Umbilical cord (tissue), 2 donors: ENCODE data around the genes SCGB1C1, RIC8A, RASSF7, CDHR5, SCT and TALDO1.

DNA sequence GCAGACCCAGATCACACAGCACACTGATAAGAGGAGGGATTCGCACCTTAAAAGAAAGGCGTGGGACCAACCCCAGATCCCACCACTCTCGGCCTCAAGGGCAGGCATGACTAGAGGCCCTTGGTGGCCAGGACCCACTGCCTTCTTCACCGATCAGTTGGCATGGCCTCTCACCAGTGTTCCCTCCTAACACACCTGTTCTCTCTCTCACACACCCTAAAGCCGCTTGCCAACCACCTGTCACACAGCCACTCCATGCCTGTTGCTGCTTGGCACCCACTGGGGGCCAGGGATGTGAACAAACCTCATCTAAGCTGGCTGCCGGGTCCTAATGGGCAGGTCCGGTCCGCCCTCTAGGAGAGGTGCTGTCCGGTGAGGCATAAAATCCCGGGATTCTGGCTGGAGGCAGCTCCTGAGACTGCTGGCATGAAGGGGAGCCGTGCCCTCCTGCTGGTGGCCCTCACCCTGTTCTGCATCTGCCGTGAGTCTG, at the start of gene SCGB1C1:
TSS of gene SCGB1C1 (plus strand) at position 405 of the 490 bp plus-strand sequence.
- RAMPAGE, long total RNA: no peak

- RAMPAGE, long total RNA: start-site peak on the plus strand at chr11:207676-207763, 26 and 27 reads in 2 replicates
Measured at GRCh38 chr11:207427-207800, at the start of gene RIC8A. RIC8A (plus strand) TSS chr11:207708.

DNA sequence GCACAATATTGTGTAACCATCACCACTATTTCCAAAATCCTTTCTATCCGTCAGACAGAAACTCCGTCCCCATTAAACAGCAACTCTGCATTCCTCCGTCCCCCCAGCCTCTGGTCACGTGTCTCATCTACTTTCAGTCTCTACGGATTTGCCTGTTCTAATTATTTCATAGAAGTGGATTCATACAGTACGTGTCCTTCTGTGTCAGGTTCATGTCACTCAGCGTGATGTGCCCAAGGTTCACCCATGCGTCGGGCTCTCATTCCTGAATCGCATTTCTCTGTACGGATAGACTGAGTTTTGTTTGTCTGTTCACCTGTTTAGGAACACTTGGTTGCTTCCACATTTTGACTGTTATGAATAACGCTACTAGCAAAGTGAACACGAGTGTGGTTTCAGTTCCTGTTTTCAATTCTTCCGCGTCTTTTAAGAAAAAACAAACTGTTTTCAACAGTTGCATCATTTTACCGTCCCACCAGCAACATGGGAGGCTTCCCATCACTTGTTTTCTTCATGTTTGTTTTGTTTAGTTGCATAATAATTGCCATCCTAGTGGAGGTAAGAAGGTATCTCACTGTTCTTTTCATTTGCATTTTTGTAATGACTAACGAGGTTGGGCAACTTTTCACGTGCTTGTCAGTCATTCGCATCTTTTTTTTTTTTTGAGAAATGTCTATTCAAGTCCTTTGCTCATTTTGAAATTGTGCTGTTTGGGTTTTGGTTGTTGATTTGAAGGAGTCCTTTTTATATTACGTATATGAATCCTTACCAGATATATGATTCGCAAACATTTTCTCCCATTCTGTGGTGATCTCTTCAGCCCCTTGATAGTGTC, 8.9 kb upstream of the NLRP6 start:
- RAMPAGE, long total RNA: no peak

DNA sequence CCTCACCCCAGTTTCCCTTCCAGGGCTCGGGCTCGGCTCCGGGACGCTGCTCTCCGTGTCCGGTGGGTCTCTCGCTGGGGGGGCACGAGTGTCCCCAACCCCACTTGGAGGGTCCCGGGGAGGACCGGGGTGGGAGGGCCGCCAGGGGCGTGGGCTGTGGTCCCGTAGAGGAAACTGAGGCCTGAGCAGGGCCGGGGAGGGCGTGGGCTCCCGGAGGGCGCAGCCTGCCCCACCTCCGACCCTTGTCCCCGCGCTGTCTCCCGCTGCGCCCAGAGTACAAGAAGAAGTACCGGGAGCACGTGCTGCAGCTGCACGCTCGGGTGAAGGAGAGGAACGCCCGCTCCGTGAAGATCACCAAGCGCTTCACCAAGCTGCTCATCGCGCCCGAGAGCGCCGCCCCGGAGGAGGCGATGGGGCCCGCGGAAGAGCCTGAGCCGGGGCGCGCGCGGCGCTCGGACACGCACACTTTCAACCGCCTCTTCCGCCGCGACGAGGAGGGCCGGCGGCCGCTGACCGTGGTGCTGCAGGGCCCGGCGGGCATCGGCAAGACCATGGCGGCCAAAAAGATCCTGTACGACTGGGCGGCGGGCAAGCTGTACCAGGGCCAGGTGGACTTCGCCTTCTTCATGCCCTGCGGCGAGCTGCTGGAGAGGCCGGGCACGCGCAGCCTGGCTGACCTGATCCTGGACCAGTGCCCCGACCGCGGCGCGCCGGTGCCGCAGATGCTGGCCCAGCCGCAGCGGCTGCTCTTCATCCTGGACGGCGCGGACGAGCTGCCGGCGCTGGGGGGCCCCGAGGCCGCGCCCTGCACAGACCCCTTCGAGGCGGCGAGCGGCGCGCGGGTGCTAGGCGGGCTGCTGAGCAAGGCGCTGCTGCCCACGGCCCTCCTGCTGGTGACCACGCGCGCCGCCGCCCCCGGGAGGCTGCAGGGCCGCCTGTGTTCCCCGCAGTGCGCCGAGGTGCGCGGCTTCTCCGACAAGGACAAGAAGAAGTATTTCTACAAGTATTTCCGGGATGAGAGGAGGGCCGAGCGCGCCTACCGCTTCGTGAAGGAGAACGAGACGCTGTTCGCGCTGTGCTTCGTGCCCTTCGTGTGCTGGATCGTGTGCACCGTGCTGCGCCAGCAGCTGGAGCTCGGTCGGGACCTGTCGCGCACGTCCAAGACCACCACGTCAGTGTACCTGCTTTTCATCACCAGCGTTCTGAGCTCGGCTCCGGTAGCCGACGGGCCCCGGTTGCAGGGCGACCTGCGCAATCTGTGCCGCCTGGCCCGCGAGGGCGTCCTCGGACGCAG, 2.1 kb downstream of the NLRP6 start:
- RAMPAGE, long total RNA: no peak

DNA sequence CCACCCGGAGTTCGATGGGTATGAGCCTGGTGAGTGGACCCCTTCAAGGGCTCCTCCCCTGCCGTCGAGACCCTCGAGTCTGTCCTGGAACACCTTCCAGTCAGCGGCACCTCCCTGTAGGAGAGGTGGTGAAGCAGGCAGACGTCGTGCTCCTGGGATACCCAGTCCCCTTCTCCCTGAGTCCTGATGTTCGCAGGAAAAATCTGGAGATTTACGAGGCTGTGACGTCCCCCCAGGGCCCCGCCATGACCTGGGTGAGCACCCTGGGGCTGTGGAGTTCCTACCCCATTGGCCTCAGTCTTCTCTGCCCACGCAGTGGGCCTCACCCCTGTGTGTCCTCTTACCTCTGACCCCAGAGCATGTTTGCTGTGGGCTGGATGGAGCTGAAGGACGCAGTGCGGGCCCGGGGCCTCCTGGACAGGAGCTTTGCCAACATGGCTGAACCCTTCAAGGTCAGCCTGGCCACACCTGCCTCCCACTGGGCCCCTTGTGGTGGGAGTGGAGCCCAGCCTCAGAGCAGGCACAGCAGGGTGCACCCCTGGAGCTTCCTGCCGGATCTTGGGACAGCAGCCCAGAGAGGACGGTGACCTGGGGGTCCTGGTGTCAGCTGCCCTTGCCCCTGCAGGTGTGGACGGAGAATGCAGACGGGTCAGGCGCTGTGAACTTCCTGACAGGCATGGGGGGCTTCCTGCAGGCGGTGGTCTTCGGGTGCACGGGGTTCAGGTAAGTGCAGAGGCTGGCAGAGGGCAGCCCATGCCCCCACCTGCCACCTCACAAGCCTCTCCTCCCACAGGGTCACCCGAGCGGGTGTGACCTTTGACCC, 4.8 kb downstream of the PGGHG start:
- RAMPAGE, long total RNA: no peak

DNA sequence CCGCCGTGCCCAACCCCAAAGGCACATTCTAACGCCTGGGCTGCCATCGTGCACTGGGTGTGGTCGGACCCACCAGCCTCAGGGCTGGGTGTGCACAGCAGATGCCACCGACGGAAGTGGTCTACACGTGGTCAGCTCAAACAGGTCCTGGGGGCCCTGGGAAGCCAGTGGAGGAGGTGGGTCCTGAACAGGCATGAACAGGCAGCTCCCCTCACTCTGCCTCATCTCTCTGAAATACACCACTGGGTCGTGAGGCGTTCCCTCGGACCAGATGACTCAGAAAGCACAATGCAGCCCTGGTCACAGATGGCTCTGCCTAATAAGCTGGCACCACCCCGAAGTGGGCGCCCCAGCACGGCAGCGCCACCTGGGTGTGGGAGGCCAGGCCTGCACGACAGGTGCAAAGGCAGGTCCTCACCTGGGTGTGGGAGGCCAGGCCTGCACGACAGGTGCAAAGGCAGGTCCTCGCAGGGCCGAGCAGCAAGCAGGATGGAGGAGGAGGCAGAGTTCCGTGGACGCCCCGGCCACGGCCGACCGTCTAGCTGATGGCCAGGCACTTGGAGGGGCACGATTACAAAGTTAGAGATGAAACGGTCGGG, 4.9 kb upstream of the B4GALNT4 start:
- RAMPAGE, long total RNA: no peak

DNA sequence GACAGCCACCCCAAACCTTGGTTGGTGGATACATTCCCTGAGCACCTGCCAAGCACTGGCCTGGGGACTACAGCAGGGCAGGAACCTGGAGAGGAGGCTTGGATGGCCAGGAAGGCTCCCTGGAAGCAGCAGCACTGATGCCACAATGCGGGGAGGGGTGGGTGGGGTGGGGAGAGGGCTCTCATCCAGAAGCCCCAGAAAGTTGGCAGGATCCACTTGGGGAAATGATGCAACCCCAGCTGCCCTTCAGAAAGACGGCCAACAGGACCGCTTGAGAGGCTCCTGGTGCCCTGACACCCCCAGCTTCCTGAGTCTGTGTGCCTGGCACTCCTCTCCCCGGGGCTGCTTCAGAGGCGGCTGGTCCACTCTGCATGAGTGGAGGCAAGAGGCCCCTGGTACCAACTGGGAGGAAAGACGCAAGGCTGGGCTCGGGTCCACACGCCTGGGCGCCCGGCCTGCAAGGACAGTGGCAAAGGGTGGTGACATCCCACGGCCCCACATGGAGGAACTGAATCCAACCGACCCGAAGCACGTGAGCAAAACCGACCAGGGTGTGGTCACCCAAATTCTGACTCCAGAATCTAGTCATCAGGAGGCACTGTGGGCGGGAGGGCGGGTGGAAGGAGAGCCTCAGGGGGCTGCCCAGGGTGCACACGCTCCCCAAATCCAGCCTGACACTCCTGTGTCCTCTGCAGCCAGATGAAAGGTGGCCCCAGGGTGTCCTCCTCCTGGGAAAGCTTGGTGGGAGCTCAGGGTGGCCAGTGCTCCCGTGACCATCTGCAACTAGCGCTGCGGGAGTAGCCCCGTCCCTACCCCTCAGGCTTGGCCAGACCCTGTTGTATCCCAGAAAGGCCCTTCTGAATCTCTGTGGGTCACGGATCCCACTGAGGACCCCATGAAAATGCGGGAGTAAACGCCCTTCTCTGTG, 3.8 kb downstream of the RNH1 start:
- RAMPAGE, long total RNA: no peak

- RAMPAGE, long total RNA: no peak
Measured at GRCh38 chr11:513578-513799, 6.4 kb upstream of the RNH1 start.

- RAMPAGE, long total RNA: no peak
Measured at GRCh38 chr11:514597-515011, 7.6 kb upstream of the RNH1 start.

GRCh38 chr11:554867-555541, 5.5 kb downstream of the LMNTD2 start:
- RAMPAGE, long total RNA: no peak

DNA sequence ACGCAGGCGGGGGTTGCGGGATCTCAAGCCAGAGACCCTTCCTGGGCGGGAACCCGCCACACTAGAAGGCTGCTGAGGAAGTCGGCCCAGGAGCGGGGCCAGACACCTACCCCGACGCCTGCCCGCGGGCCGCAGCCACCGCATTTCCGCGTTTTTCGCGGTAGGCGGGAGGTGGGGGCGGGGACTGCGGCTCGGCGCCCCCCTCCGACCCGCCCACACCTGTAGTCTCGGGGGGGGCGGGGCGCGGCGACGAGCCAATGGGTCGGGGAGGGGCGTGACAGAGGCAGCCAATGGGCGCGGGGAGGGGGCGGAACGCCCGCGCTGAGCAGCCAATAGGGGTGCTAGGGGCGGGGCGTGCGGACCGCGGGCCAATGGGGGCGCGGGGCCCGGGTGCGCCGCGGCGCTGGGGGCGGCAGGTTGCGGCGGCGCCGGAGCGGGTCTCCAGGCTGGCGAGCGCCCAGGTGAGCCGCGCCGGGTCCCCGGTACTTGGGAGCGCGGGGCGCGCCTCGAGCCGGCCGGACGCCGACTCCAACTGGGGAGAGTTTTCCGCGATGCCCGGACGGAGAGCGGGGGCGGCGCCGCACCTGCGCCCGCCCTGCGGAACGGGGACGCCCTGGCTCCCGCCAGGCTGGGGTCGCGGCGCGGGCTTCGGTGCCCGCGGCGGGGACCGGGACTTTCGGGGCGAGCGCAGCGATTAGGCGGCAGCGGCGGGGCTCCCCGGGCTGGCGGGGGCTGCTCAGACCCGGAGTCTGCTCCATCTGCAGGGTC, at the start of gene RASSF7:
TSS of gene RASSF7 (plus strand) at position 398 of the 768 bp plus-strand sequence.
- RAMPAGE, long total RNA: no peak

DNA sequence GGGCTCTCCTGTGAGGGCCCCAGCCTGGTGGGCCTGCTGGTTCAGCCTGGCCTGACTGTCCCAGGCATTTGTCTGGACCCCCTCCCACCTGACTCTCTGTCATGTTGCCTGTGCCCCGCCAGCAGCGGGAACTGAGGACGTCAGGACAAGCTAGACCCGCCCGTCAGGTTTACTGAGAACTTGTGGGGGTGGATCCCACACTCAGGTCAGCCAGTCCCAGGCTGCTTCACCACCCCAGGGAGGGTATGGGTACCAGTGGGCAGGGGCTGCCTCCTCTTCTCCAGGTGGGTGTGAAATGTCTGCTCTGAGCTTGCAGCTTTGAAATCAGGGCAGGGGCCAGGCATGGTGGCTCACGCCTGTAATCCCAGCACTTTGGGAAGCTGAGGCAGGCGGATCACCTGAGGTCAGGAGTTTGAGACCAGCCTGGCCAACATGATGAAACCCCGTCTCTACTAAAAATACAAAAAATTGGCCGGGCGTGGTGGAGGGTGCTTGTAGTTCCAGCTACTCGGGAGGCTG, 3.5 kb downstream of the RASSF7 start:
- RAMPAGE, long total RNA: no peak

GRCh38 chr11:581371-582084, 5.3 kb downstream of the PHRF1 start:
- RAMPAGE, long total RNA: no peak

DNA sequence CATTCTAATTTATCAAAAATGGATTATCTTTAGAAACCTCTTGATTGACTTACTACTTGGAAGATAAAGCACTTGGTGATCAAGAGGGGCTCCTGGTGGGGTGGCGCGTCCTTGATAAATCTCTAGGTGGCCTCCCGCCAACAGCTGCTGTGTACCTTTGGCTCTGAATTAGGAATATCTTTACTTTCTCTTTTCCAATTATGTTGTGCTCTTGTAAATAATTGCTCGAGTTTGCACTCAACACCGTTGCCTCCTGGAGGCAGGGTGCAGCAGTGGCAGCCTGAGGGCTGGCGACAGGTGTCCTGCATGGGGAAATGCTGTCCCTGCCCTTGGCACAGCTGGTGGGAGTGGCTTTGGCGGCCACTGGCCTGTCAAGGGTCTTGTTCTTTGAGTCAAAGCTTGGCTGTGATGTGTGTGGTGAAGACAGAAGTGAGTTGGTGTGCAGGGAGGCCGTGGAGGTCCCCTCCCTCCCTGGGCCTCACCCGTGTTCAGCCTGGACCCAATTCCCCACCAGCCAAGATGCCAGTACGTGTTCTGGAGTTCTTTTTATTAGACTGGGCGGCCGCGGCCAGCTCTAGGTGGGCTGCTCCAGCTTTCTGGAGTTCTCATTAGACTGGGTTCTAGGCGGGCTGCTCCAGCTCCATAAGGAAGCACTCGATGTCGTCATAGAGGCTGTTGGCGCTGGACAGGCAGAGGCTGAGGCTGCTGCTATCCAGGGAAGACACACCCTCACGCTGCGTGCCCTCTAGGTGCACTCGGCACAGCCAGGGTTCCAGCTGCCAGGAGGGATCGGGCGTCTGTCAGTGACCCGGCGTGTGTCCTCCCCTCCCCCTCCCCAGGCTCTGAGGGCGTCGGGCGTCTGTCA, 3.5 kb downstream of the IRF7 start:
- RAMPAGE, long total RNA: no peak

DNA sequence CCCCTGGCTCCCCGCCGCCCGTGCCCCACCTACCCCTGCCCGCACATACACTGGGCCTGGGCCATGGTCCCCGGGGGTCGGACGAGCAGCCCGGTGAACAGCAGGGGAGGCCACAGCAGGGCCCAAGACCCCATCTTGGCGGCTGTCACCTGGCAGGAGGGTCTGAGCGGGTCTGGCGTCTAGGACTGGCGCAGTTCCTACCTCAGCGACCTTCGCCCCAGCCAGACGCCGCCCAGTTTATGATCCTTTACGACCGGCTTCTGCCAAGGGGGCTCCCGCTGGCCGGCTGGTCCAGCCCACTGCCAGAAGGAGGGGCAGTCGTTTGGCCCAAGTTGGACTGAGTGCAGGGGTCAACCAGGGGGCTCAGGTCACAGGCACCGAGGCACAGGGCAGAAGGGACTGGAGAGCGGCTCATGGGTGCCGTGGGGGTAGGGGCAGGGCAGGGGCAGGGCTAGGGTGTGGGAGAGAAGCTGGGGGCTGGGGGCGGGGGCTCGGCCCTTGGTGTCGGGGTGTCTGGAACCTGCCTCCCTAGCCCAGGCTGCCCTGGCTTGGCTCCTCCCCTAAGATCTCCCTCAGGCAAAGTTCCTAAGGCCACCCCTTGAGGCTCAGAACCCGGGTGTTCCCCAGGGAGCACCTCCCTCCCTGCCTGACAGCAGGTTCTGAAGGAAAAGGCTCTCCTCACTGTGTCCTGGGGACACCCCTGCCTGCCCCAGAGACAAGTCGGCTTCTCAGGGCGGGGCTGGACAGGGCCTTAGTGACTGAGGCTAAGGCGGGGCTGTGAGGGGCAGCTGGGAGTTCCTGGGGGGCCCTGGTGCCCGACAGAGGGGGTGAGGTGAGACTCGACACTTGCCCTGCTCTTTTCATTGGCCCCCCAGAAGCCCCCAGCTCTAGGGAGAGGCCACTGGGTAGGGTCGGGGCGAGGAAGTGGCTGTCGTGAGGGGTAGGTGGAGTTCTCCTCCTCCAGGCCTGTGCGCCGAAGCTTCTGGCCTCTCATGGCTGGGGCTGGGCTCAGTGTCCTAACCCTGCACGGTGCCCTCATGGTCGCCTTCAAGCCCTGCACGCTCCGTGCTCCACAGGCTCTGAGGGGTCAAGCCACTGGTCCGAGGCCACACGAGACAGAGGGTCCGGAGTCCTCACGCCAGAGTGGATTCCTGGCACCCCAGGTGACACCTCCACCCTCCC, at the start of gene CDHR5:
TSS of gene CDHR5 (minus strand) at position 187 of the 1,182 bp plus-strand sequence.
- RAMPAGE, long total RNA: no peak

DNA sequence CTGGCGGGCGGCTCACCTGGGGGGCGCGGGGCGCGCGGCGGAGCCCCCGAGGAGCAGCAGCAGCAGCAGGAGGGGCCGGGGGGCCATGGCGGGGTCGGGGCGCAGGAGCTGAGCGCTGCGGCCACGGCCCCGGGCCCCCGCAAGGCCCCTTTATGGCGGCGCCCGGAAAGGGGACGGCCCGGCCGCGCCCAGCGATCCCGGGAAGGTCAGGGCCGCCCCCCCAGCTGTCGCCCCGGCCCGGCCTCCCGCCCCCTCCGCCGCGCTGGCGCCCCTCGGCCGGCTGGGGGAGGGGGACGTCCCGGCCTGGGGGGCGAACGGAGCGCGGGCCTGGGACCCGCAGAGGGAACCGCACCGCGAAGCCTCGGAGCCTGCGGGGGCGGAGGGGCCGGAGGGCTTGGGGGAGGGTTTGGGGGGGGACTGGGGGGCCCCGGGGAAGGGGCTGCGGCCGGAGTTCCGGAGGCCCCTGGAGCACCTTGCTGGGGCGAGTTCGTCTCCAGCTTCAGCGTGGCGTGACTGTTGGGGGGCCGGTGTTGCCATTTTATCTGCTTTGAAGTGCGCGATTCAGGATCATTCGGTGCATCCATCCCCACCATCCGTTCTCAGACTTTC, at the start of gene SCT:
TSS of gene SCT (minus strand) at position 125 of the 609 bp plus-strand sequence.
- RAMPAGE, long total RNA: no peak

DNA sequence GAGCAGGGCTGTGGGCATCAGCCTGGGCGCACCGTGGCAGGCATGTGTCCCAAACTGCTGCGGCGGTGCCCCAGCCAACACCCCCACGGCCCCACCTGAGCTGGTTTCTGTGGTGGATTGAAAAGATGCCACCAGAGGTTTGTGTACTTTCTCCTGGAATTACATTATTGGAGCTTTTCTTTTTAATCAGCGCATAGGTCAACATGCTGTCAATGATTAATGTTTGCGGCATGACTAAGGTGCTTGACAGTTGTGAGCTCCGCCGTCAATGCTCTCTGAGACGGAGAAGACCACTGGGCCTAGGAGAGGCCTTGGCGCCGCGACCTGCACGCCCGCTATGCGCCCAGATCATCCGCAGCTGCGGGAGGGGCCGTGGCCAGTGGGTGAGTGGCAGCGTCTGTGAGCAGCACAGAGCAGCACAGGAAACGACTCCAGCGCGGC, 18.1 kb downstream of the DRD4 start:
- RAMPAGE, long total RNA: no peak

DNA sequence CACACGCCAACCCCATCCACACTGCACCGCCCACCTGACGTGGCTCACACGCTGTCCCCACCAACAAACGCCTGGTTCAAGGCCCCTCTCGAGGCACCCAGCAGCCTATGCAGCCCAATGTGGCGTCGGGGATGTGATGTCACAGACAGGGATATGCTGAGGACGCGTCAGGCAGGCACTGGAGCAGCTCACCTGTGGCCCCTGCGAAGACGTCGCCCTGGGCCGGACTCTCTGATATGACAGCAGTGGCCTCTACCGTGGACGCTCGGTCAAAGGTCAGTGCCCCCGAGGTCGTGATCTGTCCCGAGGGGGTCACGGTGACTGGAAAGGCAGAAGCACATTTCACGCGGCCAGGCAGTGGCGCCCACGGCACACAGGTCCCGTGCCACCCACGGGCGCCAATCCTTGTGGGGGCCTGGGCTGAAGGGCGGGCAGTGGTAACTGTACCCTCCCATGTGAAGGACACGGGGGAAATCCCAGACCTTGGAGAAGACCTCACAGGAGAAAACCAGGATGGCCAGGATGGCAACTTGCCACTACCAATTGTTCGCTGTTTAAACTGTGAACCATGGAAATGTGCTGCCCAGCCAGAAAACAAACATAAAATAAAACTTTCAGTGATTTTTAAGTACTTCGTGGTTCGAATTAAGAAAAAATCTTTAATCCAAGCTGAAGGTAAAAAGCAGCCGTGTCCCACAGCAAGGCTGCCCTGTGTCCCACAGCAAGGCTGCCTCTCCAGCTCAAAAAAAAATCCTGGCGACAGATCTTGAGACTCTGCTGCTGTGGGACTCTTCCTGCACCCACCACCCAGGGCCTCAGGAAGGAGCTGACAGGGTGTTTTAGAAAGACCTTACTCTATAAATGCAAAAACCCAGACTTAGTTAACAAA, 15.3 kb downstream of the DEAF1 start:
- RAMPAGE, long total RNA: no peak

- RAMPAGE, long total RNA: no peak
Measured at GRCh38 chr11:746335-746668, 962 bp upstream of the TALDO1 start.

DNA sequence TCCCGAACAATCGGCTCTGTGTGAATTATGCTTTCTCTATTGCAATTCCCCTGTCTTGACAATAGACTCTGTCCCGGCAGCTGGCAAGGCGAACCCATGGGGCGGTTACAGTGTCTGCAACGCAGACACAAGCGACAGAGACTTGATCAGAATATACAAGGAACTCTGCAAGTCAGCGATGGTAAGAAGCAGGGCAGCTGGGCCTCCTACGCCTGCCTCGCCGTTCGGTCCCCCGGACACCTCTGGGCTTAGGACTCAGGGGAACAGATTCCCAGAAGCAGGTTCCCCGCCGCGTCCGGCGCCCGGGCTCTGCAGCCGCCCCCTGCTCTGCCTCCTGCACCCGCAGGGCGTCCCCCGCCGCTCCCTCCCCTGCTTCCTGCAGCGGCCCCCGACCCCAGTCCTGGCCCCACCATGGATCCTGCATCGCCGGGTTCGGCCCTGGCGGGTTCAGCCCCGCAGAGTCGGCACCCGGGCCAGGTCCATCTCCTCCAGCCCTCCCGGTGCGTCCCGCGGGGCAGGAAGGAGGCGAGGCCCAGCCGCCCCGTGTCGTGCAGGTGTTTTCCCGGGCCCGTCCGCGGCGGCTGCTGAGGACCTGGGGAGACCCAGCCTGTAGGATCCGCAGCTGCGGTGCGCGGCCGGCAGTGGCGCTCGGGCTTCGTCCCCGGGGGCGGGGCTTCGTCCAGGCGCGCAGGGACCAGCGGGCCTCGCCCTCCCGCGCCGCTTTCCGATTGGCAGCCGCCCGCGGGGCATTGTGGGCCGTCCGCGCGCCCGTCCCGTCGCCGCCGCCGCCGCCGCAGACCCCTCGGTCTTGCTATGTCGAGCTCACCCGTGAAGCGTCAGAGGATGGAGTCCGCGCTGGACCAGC, at the start of gene TALDO1:
TSS of gene TALDO1 (plus strand) at position 796 of the 865 bp plus-strand sequence.
- RAMPAGE, long total RNA: no peak